NCI-H460 (cell line): Measurements from ENCODE around the genes TMEM50B and SMIM34.

DNA sequence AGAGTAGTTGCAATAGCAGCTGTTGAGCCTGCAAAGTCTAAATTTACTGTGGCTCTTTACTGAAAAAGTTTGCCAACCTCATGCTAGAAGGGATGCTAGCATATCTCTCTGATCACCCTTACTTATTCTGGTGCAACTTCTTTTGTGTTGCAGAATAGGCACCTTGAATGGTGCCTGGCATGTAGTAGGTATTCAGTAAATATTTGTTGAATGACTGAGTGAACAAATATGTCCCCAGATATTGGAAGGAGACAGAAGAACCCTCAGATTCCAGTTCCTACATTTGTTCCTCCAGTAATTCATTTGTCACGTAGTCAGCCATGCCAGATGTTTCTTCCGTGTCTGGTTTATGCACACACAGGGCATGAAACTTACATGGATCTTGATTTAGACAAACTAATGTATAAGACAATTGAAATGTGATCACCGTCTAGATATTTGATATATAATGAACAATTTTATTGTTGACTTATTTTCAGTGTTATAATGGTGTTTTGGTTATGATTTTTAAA lies 18.8 kb downstream of the IFNGR2 start:
RAMPAGE:
- cytosol, long total RNA, result no peak
- long total RNA, result no peak
- nucleus, long total RNA, result no peak

GRCh38 chr21:33423676-33424252 lies 20.6 kb downstream of the IFNGR2 start:
RAMPAGE:
- cytosol, long total RNA, result no peak
- long total RNA, result no peak
- nucleus, long total RNA, result no peak

RAMPAGE:
- cytosol, long total RNA, result start-site peak on the minus strand at chr21:33479864-33479969, 251 and 246 reads in 2 replicates
- long total RNA, result start-site peak on the minus strand at chr21:33479856-33479877, 21 and 18 reads in 2 replicates; start-site peak on the minus strand at chr21:33479926-33479945, 65 and 197 reads in 2 replicates
- nucleus, long total RNA, result start-site peak on the minus strand at chr21:33479864-33479969, 318 and 36 reads in 2 replicates
Observed at GRCh38 chr21:33478954-33480036, at the start of gene TMEM50B. Gene TMEM50B, minus strand, starts transcription at chr21:33479974.

GRCh38 chr21:33549330-33550399 lies 6.8 kb downstream of the SON start:
RAMPAGE:
- cytosol, long total RNA, result no peak
- long total RNA, result no peak
- nucleus, long total RNA, result no peak

RAMPAGE:
- cytosol, long total RNA, result no peak
- long total RNA, result no peak
- nucleus, long total RNA, result no peak
Observed at GRCh38 chr21:33644143-33645098, 2.1 kb downstream of the ITSN1 start.

DNA sequence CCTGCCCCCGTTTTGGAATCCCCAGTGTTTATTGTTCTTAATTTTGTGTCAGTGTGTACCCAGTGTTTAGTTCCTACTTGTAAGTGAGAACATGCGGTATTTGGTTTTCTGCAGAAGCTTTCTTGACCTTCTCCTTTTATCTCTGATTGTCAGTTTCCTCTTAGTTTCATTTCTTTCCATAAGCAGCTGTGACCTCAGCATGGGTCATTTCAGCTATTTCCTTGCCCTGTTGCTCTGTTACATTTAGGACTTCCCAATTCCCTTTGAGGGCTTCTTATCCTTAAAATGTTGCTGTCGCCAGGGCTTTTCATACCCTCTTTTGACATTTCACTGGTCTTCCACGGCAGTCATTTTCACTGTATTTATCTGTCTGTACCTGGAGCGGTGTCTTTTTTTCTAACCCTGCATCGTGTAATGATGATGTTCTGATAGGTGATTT lies 14.9 kb downstream of the ITSN1 start:
RAMPAGE:
- cytosol, long total RNA, result no peak
- long total RNA, result no peak
- nucleus, long total RNA, result no peak

DNA sequence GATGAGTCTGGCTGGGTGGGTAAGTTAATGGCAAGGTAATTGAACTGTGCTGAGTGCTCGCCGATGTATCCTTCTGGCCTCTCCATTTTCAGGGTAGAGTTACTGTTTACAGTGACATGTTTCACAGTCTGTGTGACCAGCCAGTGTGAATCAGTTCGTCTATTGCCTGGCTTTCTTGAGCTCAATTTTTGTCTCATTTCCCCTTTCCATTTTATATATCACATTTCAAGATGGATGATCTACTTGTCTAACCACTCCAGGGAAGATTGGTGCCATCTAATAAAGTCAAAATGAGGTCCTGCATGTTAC lies 44.1 kb downstream of the ITSN1 start:
RAMPAGE:
- cytosol, long total RNA, result no peak
- long total RNA, result no peak
- nucleus, long total RNA, result no peak

DNA sequence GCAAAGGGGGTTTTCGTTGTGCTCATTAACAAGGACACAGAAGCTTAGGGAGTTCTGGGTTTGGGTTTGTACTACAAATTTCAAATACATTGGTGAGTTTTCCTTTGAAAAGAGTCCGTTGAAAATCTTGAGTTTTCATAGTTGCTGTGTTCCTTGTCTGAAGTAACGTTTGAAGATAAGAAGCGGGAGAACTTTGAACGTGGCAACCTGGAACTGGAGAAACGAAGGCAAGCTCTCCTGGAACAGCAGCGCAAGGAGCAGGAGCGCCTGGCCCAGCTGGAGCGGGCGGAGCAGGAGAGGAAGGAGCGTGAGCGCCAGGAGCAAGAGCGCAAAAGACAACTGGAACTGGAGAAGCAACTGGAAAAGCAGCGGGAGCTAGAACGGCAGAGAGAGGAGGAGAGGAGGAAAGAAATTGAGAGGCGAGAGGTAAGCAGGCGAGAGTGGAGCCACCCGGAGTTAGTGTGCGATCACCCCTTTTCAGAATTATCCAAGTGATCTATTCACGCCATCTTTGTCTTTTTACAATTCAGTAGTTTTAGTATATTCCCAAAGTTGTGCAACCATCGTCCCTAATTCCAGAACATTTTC lies 129.7 kb downstream of the ITSN1 start:
RAMPAGE:
- cytosol, long total RNA, result no peak
- long total RNA, result no peak
- nucleus, long total RNA, result no peak

RAMPAGE:
- cytosol, long total RNA, result no peak
- long total RNA, result no peak
- nucleus, long total RNA, result no peak
Observed at GRCh38 chr21:33781266-33781679, 134.3 kb downstream of the ATP5PO start.

DNA sequence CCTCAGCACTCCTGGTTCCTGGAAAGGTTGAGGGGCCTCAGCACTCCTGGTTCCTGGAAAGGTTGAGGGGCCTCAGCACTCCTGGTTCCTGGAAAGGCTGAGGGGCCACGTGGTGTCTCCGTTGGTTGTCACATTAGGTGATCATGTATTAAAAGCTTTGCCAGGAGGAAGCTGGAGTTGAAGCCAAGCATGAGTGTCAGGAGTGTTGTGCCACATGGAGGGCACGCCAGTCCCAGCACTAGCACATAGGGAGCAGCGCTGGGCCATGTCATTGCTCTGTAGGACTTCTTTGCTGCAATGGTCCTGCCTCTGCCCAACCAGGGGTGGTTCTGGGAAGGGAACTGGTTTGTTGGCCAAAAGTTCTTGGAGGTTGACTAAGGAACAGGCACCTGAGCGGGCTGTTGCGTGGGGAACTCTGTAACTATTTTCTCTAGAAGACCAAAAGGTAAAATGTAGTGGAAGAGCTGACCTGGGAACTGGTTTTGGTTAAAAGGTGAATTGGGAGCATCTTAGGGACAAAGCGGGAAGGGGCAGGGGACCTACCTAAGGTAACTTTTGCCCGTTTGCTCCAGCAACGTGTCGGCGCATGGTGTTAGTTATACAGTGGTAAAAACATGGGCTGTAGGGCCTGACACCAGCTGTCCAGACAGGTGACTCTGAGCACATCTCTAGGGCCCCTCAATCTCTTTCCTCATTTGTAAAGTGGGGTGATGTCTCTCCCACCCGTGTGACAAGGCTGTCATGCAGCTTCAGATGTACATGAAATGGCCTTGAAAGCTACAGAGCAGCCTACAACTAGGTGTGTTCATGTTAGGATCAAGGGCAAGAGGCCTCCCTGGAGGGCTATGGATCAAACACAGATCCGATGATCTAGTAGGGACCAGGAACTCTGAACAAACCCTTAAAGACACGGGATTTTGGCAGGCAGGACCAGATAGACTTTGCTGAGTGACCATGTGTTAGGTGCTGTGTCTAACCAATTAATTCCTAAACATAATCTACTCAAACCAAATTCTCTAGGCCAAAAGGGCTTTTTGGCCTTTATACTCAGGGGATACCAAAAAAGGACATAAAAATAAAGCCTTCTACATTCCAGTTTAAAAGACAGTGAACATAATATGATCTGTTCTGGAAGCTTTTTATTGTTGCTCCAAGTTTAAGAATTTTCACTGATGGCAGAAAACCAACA lies 12.9 kb downstream of the ATP5PO start:
RAMPAGE:
- cytosol, long total RNA, result no peak
- long total RNA, result no peak
- nucleus, long total RNA, result no peak

RAMPAGE:
- cytosol, long total RNA, result no peak
- long total RNA, result no peak
- nucleus, long total RNA, result no peak
Observed at GRCh38 chr21:33914132-33914688, 1.4 kb downstream of the ATP5PO start.

RAMPAGE:
- cytosol, long total RNA, result no peak
- long total RNA, result no peak
- nucleus, long total RNA, result no peak
Observed at GRCh38 chr21:33930924-33931085, 15.2 kb upstream of the ATP5PO start.

RAMPAGE:
- cytosol, long total RNA, result no peak
- long total RNA, result no peak
- nucleus, long total RNA, result no peak
Observed at GRCh38 chr21:34074305-34074872, 1.0 kb downstream of the MRPS6 start.

RAMPAGE:
- cytosol, long total RNA, result no peak
- long total RNA, result no peak
- nucleus, long total RNA, result no peak
Observed at GRCh38 chr21:34423689-34424271, at the start of gene SMIM34. Gene SMIM34, minus strand, starts transcription at chr21:34423951.

RAMPAGE:
- cytosol, long total RNA, result no peak
- long total RNA, result no peak
- nucleus, long total RNA, result no peak
Observed at GRCh38 chr21:34524196-34524612, 12.2 kb upstream of the KCNE1 start.

RAMPAGE:
- cytosol, long total RNA, result no peak
- long total RNA, result no peak
- nucleus, long total RNA, result no peak
Observed at GRCh38 chr21:34546518-34546816, 34.5 kb upstream of the KCNE1 start.

DNA sequence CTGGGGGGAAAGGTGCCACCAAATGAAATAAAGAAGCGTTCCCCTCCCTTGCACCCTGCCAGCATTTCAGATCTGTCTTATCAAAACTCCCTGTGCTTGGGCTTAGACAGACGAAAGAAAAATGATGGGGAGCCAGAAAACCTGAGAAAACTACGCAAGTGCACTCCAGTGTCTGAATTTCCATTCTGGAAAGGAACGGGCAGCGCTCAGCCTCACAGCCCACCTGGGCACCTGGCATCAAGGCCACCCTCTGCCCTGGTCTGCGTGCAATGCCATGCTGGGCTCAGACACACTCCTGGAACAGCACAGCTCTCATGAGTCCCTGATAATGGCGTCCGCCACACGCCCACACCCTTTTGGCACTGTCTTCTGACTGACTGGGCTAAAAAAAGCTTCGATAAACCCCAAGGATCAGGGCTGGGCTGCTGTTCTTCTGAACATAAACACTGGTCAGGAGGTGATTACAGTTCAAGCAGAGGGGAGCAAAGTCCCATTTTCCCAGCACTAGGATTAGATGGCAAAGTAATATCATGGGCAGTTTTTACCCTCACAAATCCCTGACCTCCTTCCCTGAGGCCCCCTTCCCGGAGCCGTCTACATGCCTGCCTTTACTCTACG lies 22.8 kb downstream of the RCAN1 start:
RAMPAGE:
- cytosol, long total RNA, result no peak
- long total RNA, result no peak
- nucleus, long total RNA, result no peak

GRCh38 chr21:34691346-34691897 lies 22.6 kb downstream of the CLIC6 start:
RAMPAGE:
- cytosol, long total RNA, result no peak
- long total RNA, result no peak
- nucleus, long total RNA, result no peak

DNA sequence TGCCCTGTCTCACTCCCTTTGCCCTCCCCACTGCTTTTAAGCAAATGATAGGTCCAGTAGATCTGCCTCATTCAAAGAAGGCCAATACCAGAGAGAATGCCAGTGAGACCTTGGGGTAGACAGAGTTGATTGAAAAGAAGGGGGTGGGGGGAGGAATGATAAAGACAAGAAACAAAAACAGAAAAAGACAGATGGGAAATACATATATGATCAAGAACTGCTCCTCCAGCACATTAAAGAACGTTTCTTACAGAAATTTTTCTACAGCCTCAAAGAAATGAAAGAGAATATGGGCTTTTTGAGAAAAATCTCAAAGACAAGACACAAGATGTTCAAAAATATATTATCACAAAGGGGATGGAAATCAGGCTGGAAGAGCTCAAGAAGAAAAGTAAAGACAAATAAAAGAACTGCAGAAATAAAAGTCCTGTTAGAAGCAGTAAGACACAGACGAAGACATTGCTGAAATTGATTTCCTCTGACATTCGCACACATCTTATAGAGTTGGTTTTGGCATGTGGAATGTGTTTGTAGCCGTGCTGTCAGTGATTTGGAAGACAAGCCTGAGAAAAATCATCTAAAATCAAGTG lies 44.3 kb downstream of the CLIC6 start:
RAMPAGE:
- cytosol, long total RNA, result no peak
- long total RNA, result no peak
- nucleus, long total RNA, result no peak

GRCh38 chr21:34734585-34735319 lies 66.0 kb downstream of the CLIC6 start:
RAMPAGE:
- cytosol, long total RNA, result no peak
- long total RNA, result no peak
- nucleus, long total RNA, result no peak